Urinary bladder (tissue), 3 donors: ENCODE measurements around the genes ERLIN1, PKD2L1, SEC31B and SFXN3.

- PRO-cap = no peak
- RAMPAGE, long total RNA = no peak
Observed at GRCh38 chr10:99908805-99909241, 100.9 kb downstream of the DNMBP start.

GRCh38 chr10:99926410-99927432, 83.0 kb downstream of the DNMBP start:
- PRO-cap = no peak
- RAMPAGE, long total RNA = no peak

DNA sequence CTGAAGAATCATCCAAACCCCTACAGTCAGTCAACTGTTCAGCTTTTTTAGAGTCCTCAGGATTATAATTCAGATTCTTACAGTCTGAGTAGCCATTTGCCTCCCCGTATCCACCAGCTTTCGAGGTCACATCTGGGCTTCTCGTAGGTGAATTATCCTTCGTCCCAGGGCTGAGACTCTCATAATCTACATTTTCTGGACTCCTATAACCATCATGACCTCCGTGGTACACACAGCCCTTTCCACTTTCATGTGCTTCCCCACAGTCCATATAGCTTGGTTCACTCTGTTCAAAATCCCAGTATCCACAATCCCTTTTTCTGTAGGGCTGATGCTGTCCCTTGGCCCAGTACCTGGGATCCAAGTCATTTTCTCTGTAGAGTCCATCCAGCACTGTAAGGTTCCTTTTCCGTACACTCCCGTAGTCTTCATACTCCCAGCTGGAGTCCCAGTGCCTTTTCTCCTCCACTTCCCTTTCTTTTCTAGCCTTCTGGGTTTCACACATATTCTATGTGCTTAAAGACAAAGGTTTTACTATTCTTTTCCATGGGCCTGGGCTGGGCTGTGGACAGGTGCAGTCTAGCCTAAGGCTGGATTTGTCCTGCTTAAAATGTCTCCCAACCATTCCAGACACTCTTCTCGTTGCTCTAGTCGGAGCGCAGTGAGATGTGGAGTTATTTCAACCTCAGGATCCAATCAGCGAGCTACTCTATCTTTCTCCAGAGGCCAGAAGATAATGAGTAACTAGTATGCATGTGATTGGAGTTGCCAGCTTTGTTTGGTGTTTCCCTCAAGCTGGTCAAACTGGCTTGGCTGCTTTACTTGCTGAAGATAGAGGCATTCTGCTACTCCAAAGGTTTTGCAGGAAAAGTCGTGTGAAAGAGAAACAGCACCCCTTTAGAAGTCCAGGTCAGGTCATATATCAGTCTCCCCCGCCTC, 79.2 kb downstream of the DNMBP start:
- PRO-cap = no peak
- RAMPAGE, long total RNA = no peak

- PRO-cap = no peak
- RAMPAGE, long total RNA = no peak
Observed at GRCh38 chr10:99937618-99938142, 72.1 kb downstream of the DNMBP start.

GRCh38 chr10:100185223-100186273, at the start of gene ERLIN1:
Gene ERLIN1, minus strand, starts transcription at chr10:100186029.
- PRO-cap = bidirectional peak, plus-strand start at chr10:100186105, minus-strand start at chr10:100186029
- RAMPAGE, long total RNA = no peak

- PRO-cap = no peak
- RAMPAGE, long total RNA = no peak
Observed at GRCh38 chr10:100329982-100330231, at the start of gene PKD2L1. Gene PKD2L1, minus strand, starts transcription at chr10:100330228.

GRCh38 chr10:100482156-100482840, 19.5 kb downstream of the WNT8B start:
- PRO-cap = no peak
- RAMPAGE, long total RNA = no peak

DNA sequence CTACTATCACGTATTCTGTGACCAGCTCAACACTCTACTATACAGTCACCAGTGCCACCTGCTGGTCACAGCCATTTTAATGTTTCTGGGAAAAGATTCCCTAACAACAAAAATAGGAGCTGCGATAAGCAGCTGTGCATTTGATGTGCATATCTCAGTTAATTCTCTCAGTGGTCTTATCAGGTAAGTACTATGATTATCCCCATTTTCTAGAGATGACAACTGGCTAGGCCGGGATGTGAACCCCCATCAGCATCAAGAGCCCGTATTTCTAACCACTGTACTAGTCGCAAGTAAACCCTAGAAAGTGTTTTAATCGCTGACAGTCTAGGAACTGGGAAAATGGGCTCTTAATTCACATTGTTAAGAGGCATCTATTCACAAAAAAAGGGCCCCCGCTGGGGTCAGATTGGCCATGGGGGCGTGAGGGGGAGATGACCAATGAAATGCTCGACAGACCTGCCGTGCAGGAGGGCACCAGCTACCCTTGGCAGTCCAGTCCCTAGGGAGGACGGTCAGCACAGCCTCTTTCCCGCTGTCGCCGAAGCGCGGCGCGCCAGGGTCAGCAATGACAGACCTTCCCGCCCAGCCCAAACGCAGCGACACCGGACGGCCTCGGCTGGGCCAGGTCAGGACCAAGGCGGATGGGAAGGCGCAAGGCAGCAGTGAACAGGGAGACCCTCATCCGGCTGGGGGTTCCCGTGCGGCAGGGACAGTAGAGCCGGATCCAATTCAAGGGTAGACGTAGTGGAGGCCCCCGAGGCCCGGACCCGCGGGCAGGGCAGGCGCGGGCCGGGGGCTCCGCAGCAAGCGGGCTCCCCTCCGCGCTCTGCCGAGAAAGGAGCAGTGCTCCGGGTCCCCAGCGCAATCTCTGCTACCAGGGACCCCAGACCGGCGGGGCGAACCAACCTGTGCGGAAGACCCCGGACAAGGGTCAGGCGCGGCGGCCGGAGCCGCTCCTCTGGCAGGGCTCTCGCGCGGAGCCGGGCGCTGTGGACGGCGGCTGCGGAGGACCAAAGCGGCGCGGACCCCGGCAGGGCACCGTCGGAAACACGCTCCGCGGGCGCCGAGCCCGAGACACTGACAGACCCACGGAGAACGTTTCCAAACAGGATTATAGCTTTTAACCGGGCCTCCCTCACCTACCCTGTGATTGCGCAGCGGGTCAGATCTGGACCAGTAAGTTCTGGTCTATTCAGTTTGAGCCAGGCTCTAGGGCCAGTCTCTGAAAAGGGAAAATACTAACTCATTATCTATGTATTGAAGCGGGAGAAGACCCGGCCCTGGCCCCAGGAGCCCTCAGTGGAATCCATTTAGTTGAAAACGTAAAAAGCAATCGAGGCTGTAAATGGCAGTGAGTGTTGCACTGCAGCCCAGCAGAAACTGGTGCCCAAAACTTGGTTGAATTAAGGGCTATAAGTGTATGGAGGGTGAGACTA, at the start of gene SEC31B:
Gene SEC31B (minus strand): TSS at position 989 of the 1,439 bp plus-strand sequence.
- PRO-cap = unidirectional peak, minus-strand start at position 1,151 of the sequence
- RAMPAGE, long total RNA = no peak

DNA sequence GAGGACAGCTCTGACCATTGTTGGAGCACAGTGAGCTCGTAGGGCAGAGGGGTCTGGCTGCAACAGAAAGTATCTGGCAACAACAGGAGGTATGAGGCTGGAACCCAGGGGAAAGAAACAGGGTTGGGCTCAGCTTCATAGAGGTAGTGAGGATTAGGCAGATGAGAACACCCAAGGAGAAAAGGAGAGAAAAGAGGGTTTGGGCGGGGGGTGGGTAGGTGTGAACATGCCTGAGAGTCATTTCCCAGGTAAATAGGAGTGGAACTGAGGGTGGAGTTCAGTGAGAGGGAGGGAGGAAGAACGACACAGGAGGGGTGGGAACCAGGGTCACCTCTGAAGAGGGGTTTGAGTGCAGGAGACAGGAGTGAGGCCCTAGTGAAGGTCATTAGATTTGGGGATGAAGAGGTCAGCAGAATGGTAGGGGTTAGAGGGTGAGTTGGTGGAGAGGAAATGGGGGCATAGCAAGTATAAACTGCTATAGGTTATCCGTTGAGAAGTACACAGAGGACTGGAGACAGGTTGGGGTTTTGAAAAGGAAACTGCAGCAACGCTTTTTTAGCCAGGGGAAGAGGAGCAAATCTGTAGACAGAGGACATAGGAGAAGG, 28.7 kb downstream of the HIF1AN start:
- PRO-cap = no peak
- RAMPAGE, long total RNA = no peak

DNA sequence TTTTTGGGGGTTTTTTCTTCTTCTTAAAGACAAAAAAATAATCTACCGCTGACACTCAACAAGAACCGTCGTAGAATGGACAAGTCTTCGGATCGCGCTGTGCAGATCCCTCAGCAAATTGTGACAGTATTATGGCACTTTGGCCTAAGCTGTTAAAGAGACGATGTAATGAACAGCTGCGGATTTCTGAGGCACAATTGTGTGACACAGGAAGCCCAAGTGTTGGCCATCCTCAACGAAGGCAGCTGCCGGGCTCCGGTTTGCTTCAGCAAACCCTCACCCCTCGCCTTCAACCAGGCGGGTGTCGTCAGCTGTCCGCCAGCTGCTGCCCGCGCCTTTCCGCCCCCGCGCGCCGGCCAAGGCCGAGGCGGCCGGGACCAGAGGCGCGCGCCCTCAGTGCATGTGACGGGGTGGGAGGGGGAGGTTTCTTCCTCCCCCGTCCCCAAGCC, 364 bp upstream of the SLF2 start:
- PRO-cap = bidirectional peak, plus-strand start outside the sequence, minus-strand start at position 407 of the sequence
- RAMPAGE, long total RNA = no peak

DNA sequence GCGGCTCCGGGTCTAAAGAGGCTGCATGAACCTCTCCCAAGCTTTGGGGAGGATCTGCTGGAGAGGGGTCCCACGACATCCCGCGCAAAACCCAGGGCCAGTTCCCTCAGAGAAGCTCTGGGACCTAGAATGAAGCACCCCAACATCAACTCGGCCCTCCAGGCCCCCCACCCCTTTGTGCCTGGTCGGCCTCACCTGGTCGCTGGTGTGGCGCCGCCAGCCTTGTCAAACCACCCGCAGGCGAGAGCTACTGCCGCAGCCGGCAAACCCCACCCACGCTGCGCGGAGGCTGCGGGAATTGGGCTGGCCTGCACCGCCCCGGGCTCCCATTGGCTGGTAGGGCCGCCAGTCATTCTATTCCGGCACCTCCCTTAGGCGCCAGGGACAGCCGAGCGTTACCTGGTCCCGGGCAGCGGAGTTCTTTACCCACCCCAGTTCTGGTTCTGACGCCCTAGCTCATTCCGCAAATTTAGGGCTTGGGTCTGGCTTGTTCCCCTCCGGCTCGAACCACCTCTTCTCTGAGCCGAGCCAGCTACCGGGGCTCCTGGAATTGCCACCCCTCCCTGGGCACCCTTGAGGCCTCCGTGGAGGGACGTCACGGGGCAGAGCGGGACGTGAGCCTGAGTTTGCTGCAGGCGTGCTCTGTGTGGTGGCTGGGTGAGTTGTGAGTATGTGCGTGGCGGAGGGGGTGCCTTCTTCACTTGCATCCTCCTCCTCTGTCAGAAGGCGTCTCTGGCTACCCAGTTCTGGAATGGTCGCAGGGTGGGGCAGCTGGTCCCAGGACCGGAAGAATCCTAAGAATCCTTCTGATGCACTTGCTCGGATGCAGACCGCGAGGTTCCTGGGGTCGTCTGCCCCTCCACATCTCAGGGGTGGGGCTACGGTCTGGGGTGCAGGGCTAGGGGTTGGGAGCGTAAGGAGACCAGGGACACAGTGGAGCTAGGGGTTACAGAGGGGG, at the start of gene SFXN3:
Gene SFXN3 (plus strand): TSS at position 357 of the 958 bp plus-strand sequence.
- PRO-cap = bidirectional peak, plus-strand start at position 374 of the sequence, minus-strand start at position 227 of the sequence; bidirectional peak, plus-strand start at position 809 of the sequence, minus-strand start at position 718 of the sequence
- RAMPAGE, long total RNA = no peak

DNA sequence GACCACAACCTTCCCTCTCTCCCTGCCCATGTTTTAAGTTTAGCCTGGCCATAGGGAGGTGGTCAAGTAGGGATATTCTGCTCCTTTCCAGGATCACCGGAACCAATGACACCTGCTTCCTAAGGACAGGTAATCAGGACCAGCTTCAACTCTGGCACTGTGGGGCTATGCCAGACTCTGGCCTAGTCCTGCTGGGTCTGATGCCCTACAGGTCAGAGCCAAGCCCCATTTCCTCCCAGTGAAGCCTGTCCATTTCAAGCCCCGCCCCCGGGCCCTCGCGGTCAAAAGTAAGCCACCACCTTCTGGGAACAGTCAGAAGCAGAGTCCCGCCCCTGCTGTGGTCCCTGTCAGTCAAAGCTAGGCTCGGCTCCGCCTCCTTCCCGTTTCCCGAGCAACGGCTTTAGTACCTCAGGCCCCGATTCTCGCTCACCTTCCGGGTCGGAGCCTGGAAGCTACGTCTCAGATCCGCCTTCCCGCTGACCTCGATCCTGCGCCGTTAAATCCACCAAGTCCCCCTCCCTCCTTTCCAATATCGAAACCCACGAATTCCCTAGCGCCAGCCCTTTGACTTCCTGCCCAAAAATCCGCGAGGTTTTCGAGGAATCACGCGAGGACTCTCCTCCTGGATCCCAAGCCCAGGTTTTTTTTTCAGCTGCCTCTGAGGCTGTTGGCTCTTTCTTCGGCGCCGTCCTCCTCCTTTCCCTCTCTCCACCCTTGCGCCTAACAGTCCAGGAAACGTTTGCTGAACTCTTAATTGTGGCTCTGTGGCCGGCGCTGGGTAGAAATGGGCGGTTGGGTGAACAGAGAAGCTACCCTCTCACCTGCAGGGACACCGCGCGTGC, 11.7 kb downstream of the SFXN3 start:
- PRO-cap = unidirectional peak, plus-strand start at position 429 of the sequence
- RAMPAGE, long total RNA = no peak

GRCh38 chr10:101066038-101066526, 4.3 kb downstream of the KAZALD1 start:
- PRO-cap = bidirectional peak, plus-strand start at chr10:101066443, minus-strand start at chr10:101066246
- RAMPAGE, long total RNA = no peak

DNA sequence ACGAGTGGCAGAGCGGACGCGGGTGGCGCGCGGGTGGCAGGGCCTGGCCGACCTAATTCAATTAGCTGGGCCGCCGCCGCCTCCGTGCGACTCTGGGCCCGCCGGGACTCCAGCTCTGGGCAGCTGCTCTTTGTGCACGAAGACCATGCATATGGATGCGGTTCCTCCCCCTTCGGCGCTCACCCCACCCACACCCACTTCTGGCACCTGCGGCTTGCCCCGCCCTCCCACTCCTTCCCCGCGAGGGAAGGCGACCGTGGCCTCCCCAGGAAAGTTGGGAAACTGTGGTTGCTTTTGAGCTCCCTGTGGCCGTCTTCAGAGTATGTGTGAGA, 7.6 kb upstream of the TLX1 start:
- PRO-cap = no peak
- RAMPAGE, long total RNA = no peak

DNA sequence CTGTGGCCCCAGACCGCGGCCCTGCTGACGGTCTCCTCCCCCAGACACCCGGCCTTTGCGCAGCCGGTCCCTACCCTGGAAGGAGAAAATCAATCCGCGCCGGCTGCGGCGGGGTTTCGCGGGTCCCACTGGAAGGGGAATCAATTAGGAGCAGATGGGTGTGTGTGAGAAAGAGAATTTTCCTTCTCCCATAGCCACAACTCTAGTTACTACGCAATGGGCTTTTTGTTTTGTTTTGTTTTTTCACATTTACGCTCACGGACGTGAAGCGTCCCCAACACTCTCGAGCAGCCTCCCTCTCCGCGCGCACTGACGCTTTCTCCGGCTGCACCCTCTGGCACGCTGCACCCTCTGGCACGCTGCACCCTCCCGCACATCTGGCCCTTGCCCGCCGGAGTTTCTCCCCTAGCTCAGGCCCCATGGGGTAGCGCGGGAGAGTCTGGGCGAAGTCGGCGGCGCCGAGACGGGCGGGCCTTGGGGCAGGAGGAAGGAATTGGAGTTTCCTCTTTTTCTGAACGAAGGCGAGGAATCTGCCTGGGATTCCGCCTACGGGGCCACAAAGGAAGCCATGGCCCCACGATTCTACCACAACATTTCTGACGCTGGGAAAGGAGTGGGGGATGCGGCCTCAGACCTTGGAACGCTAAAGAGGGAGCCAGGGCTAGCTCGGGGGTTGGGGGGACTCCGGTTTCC, 3.9 kb downstream of the TLX1 start:
- PRO-cap = no peak
- RAMPAGE, long total RNA = no peak

- PRO-cap = no peak
- RAMPAGE, long total RNA = no peak
Observed at GRCh38 chr10:101292520-101292855, 61.5 kb upstream of the BTRC start.

GRCh38 chr10:101353443-101353821, 533 bp upstream of the BTRC start:
- PRO-cap = no peak
- RAMPAGE, long total RNA = no peak

DNA sequence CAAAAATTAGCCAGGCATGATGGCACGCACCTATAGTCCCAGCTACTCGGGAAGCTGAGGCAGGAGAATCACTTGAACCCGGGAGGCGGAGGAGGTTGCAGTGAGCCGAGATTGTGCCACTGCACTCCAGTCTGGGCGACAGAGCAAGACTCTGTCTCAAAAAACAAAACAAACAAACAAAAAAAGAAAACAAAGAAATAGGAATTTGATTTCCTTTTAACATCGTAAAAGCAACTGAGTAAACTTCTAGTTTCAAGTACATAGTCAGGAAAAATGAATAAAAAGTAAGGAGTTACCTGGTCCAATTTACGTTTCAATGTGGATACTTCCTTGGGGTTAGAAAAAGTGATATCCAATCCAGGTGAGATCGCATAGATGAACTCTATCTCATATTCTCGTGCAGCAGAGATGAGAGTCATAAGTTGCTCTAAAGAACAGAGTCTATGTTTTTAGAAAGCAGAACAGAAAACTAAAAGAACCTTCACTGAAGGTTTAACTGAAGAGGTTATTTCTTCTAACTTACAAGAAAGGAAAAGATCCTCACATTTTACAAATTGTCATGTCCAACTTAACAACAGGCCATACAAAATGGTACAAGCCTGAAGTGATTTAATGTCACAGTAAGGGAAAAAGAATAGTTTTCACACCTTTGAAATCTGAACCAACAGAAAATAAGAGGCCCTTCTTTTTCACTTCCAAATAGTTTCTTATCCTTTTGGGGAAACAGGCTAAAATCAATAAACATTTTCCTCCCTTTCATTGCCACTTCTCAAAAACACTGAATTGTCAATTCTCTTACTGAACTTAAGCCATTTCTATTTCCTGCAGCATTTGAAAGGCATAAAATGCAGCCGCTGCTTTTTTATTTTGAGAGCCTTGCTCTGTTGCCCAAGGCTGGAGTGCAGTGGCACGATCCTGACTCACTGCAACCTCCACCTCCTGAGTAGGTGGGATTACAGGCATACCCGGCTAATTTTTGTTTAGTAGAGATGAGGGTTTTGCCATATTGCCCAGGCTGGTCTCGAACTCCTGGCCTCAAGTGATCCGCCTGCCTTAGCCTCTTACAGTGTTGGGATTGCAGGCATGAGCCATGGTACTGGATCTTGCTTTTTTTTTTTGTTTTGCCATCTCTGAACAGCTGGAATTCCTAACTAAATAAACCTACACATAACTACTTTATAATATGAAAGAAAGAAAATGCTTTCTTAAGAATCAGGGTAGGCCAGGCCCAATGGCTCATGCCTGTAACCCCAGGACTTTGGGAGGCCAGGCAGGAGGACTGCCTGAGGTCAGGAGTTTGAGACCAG, 7.9 kb downstream of the OGA start:
- PRO-cap = no peak
- RAMPAGE, long total RNA = no peak

DNA sequence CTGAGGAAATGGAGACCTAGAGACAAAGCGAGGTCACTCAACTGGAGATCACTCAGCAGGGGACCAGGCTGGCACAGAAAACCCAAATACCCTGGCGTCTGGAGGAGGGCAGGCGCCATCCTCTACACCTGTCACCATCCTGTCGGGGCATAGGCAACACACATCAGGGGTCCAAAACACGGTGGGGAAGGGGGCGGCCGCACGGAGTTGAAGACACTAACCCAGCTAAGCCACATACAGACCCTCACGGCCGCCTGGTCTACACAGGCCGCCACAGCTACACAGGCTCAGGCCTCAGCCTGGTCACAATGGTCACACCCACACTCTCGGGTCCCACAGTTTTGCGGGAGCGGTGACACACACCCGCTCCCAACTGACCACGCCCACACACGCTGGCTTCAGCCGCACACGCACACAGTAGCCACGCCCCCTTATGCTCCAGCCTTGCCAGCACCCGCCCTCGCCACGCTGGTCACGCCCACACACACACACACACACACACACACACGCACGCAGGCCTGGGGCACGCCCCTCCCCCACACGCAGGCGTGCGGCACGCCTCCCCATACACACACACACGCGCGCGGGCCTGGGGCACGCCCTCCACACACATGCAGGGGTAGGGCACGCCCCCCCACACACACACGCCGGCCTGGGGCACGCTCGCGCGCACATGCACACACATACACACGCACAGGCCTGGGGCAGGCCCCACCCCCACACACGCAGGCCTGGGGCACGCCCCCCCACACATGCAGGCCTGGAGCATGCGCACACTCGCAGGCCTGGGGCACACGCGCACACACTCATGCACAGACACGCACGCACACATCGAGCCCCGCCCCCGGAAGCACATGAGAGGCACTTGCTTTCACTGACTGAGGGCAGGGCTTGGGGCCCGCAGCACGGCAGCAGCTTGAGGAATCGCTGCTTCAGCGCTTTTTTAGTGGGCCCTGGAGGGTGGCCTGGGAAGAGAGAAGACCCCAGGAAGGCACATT, 12.3 kb upstream of the OGA start:
- PRO-cap = unidirectional peak, minus-strand start at position 375 of the sequence; unidirectional peak, plus-strand start at position 881 of the sequence
- RAMPAGE, long total RNA = no peak

DNA sequence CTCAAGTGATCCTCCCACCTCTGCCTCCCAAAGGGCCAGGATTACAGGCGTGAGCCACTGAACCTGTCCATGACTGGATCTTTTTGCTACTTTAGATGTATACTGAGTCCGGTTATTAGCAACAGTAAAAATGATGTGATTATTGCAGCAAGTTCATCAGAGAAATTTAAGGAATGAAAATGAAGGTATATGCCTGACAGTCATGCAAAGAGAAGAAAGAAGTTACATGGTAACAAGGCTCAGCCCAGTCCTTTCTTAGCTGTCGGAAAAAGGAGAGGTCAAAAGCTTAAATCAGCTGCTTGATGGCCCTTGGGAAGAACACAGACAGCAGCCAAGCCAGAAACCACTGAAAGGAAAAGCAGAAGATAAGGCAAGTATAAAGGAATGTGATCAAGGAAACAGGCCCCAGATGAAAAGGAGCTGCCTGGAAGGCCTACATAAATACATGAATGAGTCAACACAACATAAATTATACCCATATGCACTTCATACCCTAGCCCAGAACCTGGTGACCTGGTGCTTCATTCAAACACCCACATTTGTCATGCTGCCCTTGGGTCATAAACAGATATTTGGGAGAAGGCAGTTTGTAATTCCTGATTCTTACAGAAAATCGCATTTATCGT, 94.6 kb upstream of the KCNIP2 start:
- PRO-cap = no peak
- RAMPAGE, long total RNA = no peak